Sternocleidomastoid (tissue), 1 donor: ENCODE measurements around a stretch of chr1.

GRCh38 chr1:234899429-234899746, 229.2 kb downstream of the TOMM20 start:
- PRO-cap: no peak

DNA sequence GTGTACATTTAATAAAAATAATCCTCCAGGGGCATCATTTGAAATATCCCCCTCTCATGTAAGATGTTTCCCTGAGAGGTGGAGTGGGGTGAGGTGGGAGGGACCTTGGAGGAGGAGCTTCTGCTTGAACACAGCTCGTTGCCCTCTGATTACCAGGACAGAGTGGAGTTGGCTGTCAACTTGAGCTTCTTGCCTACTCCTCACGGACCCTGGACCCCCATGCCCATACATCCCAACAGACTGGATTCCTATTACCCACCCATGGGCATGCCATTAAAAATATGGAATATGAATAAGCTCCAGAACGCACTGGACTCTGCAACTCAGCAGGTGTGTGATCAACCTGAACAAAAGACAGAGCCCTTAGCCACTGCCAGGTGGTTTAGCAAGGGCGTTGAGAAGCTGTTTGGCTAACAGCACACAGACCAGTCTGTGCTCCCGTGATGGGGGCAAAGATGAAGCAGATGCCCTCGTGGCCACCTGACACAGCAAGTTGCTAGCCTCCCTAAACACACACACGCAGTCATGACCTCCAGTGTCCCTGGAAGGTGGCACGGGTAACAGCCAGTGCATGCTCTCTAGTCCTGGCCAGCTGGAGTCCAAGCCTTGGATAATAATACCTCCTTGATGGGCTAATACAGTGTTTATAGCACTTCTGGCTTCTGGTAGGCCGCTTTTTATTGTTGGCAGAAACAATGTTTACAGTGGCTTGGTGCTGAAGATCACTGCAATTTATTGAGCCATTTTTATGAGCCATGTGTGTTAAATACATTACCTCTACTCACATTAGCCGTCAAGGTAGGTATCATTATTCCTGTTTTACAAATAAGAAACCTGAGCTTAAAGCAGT, 155.0 kb downstream of the TOMM20 start:
- PRO-cap: no peak

GRCh38 chr1:234986606-234987267, 141.9 kb downstream of the TOMM20 start:
- PRO-cap: no peak

GRCh38 chr1:235012414-235013106, 116.1 kb downstream of the TOMM20 start:
- PRO-cap: no peak

- PRO-cap: no peak
Measured at GRCh38 chr1:235270455-235271057, 57.4 kb downstream of the ARID4B start.

DNA sequence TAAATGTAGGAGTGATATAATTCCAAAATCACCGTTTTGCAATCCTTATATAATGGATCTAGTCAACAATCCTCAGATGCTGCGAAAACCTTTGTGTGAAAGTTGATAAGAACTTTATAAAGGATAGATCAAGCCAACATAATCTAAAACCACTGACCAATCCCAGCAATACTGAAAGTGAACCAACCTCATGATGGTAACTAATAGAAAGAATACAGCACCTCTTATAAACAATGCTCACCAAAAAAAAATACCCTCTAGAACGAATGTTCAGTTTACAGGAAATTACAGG, 30.6 kb downstream of the ARID4B start:
- PRO-cap: no peak

DNA sequence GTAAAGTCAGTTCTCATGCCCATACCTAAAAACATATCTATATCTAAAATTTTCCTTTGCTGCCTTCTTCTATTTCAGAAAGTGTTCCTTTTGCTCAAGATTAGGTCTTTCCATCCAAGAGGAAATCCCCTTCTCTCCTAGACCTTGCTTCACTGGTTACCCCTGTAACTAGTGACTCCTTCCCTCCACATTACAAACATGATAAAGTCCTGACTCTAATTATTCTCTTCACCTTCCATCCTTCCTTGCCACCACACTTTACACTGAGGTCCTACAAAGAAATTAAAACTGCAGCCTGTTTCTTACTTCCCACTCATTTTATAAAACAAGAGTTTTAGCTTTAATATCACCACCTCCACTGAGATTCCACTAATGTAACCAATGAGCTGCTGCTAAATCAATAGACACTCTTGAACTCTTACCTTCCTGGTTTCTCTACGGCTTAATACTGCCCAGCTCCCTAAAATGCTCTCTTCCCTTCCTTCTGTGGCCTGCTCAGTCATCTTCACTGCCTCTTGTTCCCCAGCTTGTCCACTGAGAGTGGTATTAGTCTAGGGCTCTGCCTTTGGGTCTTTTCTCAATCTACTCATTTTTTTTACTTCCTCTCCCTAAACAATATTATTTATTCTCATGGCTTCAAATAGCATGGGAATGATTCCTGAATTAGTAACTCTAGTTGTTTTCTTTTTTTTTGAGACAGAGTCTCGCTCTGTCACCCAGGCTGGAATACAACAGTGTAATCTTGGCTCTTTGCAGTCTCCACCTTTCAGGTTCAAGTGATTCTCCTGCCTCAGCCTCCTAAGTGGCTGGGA, 14.5 kb downstream of the B3GALNT2 start:
- PRO-cap: no peak

- PRO-cap: no peak
Measured at GRCh38 chr1:235527035-235527553, 22.8 kb upstream of the B3GALNT2 start.

DNA sequence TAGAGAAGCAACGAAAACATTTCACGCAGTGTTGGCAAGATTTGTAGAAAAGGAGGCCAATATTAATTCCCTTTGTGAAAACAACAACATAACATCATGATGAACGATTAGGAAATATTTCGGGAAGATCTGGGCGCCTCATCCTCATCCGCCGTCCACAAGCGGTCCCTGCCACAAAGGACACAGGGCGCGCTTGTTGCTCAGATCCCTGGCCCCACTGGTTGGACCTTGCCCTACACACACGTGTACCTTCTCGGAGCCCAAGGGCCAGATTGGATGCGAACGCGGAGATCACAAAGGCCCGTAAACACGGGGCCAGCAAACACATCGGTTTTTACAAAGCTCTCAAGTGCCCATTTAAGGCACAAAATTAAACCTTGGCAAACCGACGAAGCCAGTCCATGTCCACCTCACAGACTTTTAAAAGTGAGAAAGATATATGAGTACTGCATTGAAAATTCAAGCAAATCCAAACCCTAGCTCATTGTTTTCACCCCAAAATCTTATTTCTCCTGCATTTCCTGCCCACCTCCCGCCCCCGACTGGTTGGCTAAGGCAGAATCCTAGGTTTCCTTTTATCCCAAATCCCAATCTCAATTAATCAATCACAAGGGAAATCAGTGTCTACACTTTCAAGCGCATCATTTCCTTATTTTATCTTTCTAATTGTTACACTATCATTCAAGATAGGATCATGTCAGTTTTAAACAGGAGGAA, 1.5 kb upstream of the GNG4 start:
- PRO-cap: no peak

GRCh38 chr1:236067727-236068423, 3.0 kb upstream of the NID1 start:
- PRO-cap: no peak

GRCh38 chr1:236144536-236145310, 2.4 kb downstream of the GPR137B start:
- PRO-cap: no peak

DNA sequence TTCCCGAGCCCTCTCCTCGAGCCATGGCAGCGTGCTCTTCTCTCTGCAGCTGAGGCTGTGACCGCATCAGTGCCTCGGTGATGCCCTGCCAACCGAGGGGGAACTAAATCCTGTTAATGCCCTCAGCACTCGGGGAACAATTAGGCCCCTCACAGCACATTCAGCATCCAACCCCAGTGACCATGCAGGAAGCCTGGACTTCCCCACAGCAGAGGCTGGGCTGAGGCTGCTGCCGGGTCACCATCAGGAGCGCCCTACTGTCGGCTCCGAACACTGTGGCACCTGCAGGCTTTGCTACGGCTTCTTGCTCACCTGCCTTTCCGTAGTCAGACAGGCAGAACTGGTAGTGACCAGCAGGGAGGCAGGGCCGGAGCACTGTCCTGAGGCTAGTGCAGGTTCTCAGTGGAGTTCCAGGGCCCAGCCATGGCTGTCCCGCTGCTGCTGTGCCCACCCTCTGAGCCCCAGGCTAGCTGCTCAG, 8.1 kb downstream of the GPR137B start:
- PRO-cap: no peak

DNA sequence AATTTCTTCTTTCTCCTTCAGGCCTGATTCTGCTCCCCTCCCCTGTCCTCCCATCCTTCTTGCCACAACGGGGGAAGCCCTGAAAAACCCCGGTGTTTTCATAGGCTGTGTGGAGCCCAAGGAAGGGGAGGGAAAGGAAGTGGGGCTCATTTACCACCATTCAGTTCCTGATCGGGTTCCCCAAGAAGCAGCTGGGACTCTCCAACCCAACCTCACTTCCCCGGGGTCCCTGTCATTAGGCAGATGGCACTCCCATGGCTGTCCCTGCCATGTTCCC, 17.8 kb downstream of the GPR137B start:
- PRO-cap: no peak

- PRO-cap: no peak
Measured at GRCh38 chr1:236332360-236332746, 50.6 kb upstream of the ERO1B start.

DNA sequence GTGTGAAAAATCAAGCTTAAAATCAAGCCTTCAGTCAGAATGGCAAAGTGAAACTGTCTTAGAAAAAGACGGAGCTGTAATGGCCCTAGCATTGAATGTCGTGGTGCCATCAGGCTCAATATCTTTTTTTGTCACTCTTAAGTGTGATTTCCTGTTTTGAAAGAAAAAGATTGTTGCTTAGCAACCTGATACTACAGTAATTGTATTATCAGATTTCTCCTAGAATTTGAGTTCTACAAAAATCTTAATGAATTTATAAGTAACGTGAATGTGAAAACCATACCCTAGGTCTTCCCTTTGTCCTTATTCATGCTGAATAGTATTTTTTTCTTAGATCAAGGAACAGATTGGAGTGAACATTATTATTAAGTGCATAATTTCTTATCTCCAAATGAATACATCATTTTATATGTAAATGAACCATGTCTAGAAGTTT, 22.2 kb downstream of the EDARADD start:
- PRO-cap: no peak

GRCh38 chr1:236459839-236460168, 64.0 kb upstream of the LGALS8 start:
- PRO-cap: no peak

DNA sequence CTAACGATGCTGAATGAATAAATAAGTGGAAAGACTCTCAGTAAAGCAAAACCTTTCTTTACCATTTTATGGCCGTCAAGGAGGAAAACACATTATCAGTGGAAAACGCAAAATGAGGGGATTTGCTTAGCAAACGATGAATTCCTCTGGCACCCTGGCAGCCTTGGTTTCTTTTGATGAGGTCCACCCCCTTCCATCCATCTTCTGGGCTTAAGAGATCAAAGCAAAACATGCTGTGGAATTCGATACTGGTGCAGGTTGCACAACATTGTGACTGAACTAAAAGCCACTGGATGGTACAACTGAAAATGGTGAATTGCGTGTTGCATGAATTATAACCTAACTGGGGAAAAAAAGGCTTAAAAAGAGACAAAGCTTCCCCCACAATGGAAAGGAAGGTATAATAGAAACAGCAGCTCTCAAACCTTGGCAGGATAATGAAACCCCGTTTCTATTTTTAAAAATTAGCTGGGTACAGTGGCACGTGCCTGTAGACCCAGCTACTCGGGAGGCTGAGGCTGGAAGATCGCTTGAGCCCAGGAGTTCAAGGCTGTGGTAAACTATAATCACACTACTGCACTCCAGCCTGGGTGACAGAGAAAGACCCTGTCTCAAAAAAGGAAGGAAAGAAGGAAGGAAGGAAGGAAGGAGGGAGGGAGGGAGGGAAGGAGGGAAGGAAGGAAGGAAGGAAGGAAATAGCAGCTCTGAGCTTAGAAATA, 29.1 kb upstream of the LGALS8 start:
- PRO-cap: no peak

DNA sequence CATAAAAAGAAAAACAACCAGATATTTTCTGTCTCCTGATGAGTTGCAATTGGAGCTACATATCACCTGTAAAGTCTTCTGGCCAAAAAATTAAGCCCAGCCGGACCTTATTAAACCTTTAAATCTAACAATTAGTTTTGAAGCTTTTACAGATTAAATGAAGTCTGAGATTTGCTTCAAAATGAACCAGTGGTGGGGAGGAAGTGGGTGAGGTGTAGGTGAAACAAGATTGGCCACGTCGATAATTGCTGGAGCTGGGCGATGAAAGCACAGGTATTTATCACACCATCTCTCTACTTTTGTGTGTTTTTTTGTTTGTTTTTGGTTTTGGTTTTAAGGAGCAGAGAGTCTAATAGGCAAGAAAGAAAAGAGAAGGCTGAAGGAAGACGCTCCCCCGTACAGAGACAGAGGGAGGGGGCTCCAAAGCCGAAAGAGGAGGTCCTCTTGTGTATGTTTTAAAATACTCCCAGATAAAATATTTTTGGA, 6.9 kb upstream of the LGALS8 start:
- PRO-cap: no peak

DNA sequence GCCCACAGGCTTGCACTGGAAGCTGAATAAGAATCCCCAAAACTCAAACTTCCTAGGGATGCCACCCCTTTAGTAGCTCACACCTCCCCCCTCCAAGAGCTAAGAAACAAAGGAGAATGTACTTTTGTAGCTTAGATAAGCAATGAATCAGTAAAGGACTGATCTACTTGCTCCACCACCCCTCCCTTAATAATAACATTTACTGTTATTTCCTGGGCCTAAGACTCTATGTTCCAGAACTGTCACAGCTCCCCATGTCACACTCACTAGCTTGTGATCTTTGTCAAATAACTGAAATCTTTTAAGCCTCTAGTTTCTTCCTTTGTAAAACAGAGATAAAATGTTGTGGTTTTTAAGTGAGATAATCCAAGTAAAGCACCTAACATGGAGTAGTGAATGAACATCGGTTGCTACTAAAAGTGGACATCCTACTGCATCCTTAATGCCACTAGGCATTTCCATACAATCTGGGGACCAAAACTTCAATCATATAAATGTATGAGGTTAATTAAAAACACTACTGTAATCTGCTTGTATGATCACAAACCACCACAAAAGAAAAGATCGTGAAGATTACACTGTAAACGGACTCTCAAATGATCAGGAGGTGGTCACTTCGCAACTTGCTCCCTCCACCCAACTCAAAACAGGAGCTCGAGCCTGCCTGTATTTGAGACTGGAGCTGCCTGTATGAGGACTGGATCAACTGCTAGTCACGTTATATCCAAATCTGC, 27.6 kb downstream of the LGALS8 start:
- PRO-cap: no peak

DNA sequence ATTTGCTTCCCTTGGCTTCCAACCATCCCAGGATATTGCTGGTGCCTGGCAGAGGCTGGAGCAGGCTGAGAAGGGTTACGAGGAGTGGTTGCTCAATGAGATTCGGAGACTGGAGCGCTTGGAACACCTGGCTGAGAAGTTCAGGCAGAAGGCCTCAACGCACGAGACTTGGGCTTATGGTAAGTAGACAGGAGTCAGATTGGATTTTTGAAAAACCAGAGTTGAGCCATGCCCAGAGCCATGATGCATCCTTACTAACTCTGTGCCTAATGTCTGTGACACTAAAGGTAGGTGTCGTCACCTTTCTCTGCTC, 52.3 kb upstream of the MTR start:
- PRO-cap: no peak